MCF 10A (cell line): Measurements from ENCODE around the gene ZC3H7B.

GRCh38 chr22:40175460-40176205, 2.1 kb upstream of the TNRC6B start:
- PRO-cap = no peak
- RRBS = no CpG with 5 or more reads among the region's 9 CpGs

GRCh38 chr22:40178165-40178963, 639 bp downstream of the TNRC6B start:
- PRO-cap = bidirectional peak, plus-strand start at chr22:40178540, minus-strand start at chr22:40178246; bidirectional peak, plus-strand start at chr22:40178841, minus-strand start at chr22:40178808
- RRBS = no CpG with 5 or more reads among the region's 18 CpGs

GRCh38 chr22:40266470-40267032, 79.7 kb upstream of the ADSL start:
- PRO-cap = no peak
- RRBS = no CpG with 5 or more reads among the region's 13 CpGs

DNA sequence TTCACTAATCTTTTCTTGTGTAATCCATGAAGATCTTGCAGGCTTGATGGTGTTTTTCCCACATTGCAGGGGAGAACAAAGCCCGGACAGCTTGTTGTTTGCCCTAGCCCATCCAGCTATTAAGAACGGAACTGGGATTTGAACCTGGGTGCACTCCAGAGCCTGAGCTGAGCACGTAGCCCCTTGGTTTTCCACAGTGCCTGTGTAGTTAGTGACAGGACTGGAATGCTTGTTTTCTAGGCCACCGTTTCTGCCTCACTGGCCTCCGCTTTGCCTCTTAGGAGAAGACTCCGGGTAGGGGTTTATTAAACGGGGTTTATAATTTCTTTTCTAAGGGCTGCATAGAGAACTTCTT, 736 bp downstream of the ADSL start:
- PRO-cap = no peak
- RRBS = no CpG with 5 or more reads among the region's 7 CpGs

- PRO-cap = no peak
- RRBS = no CpG with 5 or more reads among the region's 2 CpGs
Measured at GRCh38 chr22:41001696-41001992, 50.5 kb downstream of the RBX1 start.

DNA sequence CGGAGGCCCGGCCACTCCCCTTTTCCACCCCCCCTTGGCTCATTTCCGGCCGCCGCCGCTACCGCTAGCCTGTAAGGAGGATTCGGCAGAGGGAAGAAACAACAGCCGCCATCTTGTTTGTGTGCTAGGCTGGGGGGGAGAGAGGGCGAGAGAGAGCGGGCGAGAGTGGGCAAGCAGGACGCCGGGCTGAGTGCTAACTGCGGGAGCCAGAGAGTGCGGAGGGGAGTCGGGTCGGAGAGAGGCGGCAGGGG, 793 bp upstream of the EP300 start:
- PRO-cap = bidirectional peak, plus-strand start at position 42 of the sequence, minus-strand start outside the sequence
- RRBS = 1% methylated on average over 5 of the region's 19 CpGs

- PRO-cap = no peak
- RRBS = no CpG with 5 or more reads among the region's 2 CpGs
Measured at GRCh38 chr22:41170265-41170650, 34.9 kb upstream of the L3MBTL2 start.

DNA sequence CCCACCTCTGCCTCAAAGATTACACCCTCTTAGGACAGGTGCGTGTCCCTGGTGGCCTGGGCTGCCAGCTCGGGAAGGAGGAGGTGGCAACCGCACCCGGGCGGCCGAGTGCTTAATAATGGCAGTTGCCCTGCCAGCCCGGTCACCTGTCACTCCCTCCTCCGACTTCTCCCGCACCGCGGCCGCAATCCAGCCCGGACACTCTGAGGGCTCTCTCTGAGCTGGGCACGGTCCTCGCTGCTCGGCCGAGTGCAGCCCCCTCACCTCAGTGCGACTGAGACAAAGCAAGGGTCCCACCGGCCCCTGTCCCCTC, 8.2 kb upstream of the L3MBTL2 start:
- PRO-cap = no peak
- RRBS = 30% methylated on average over 9 of the region's 19 CpGs

GRCh38 chr22:41229946-41230514, 10.7 kb downstream of the CHADL start:
- PRO-cap = no peak
- RRBS = no CpG with 5 or more reads among the region's 17 CpGs

DNA sequence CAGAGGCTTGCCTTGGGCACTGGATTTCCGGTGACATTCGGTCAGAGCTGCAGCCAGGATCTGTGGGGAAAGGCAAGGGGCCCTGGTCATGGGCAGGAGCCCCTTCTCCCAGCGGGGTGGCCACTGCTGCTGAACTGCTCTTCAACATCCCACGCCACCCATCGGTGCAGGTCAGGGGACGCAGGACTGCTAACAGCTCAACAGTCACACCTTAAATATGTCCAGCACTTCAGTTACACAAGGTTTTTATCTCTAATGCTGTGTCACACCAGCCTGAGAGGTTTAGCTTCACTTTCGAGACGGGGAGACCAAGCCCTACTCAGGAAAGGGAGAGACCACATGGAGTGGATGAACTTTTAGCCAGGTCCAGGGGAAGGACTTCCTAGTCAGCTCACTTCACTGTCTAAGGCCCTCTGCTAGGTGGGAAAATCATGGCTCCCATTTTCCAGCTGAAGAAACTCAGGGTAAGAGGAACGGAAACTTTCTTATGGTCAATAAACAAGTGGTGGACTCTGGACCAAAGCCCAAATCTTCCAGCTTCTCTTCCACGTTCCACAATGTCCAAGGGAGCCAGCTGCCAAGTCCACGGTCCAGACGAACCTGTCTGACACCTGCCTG, 20.9 kb upstream of the CHADL start:
- PRO-cap = no peak
- RRBS = no CpG with 5 or more reads among the region's 12 CpGs

DNA sequence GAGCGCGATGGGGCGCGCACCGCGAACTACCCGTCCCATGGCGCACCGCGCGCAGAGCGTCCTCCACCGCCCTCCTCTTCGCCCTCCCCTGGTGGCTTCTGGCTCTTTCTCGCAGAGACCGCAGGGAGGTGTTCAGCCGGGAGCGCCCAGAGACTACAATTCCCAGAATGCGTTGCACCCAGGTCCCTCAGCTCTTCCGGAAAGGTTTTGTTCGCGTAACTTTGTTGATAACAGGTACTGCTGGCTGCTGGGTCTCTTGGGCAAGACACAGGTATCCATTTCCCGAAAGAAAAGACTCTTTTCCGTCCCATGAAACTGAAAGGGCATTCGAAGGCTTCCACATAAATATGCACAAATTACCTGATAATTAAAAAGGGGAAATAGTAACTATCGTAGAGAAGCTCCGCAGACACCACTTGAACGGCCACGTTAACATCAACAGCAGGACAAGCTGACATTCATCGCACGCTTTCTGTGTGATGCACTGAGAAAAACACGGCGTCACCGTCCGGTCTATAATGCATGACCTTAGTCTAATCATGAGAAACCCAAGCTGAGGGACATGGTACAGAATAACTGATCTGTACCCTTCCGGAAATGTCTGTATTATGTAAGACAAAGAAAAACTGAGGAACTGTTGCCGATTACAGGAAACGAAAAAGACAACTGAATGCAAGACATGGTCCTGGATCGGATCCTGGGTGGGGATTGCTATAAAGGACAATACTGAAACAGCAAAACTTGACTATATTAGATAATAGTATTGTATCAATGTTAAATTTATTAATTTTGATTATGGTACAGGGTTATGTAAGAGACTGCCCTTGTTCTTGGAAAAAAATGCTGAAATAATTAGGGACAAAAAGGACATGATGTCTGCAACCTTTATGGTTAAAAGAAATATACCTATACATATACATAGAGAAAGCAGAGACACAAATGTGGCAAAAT, 612 bp upstream of the RANGAP1 start:
- PRO-cap = bidirectional peak, plus-strand start at position 237 of the sequence, minus-strand start outside the sequence
- RRBS = under 1% methylated on average over 5 of the region's 39 CpGs

DNA sequence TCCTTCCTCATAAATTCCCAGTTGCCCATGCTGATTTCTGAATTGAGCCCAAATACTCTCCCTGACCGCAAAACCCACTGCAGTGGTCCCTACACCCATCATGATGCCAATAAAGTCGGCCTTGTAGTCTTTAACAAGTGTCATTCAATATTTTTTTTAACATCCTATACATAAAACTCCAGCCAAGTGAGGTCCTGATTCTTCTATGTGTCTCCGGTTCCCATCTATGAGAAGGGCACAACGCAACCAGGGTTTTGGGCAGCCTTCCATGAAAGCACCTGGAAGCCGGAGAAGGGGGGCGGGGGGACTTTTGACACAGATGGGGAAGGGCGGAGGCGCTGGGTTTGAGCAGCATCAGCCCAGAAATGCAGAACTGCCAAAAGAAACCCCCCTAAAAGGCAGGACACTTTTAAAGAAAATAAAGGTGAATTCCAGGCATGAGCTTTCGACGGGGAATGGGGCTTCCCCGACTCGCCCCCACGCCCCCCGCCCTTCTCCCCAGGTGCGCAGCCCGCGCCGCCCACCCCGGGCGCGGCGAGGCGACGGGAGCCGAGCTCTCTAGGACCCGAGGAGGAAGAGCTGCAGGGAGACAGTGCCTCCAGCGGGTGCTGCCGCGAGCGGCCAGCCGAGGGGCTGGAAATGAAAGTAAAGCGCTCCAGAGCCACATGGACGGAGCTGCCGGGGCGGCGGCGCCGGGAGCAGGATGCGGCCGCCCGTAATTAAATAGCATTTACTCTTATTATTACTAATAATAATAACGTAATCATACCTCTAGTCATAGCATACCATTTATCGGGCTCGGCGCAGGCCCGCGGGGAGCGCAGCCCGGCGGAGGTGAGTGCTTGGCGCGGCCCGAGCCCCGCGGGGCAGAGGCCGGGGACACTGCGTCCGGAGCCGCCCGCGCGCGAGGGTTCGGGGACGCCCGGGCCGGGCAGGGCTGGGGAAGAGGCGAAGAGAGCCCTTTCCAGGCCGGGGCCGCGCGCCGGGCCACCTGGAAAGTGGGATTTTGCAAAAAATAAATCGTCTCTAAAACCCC, at the start of gene ZC3H7B:
Gene ZC3H7B, plus strand, starts transcription at position 587 of the 1,036 bp plus-strand sequence.
- PRO-cap = bidirectional peak, plus-strand start at position 666 of the sequence, minus-strand start at position 594 of the sequence; bidirectional peak, plus-strand start at position 869 of the sequence, minus-strand start at position 867 of the sequence
- RRBS = under 1% methylated on average over 11 of the region's 74 CpGs

- PRO-cap = no peak
- RRBS = under 1% methylated on average over 1 of the region's 25 CpGs
Measured at GRCh38 chr22:41444827-41445705, 1.5 kb downstream of the TOB2 start.

GRCh38 chr22:41511504-41512093, 32.7 kb downstream of the POLR3H start:
- PRO-cap = no peak
- RRBS = no CpG with 5 or more reads among the region's 3 CpGs

DNA sequence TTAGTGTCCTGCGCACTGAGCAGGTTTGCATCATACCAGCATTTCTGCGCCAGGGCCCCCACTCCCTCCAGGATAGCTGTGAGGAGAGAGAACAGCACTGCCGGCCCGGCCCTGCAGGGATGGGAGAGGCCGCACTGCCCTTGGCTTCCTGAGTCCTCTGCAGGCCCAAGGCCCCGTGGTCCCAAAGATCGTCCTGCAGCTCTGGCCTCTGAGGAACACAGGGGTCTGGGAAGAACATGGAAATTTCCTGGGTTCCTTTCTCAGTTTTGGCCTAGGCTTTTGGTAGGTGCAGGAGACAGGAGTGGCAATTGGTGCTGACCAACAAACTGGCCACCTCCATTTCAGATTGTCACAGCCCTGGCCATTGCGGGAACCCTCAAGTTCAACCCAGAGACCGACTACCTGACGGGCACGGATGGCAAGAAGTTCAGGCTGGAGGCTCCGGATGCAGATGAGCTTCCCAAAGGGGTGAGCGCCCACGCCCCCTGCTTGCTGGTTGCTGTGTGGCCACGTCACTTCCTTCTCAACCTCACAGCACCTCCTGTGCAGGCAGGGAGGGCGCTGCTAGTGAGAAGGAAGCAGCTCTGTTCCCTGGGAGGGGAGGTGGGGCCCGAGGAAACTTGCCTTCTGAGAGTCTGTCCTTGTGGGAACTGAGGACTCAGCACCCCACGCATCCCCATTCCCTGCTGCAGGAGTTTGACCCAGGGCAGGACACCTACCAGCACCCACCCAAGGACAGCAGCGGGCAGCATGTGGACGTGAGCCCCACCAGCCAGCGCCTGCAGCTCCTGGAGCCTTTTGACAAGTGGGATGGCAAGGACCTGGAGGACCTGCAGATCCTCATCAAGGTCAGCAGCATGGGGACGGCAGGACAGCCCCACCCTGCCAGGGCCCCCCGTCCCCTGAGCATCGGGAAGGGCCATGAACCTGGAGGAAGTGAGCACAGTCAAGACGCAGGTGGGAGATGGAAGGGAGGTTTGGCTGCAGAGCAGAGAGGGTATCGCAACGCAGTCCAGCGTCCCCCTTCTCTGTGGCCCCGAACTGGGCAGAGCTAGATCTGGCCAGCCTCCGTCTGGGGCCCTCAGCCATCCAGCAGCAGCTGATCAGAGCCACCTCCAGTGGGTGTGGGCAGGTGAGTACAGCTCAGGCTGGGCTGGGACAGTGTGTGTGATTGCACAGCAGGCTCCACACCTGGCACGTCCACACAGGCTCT, 19.4 kb downstream of the POLR3H start:
- PRO-cap = no peak
- RRBS = no CpG with 5 or more reads among the region's 31 CpGs

- PRO-cap = no peak
- RRBS = no CpG with 5 or more reads among the region's 26 CpGs
Measured at GRCh38 chr22:41557160-41558222, 3.3 kb upstream of the CSDC2 start.

GRCh38 chr22:41589166-41589667, 423 bp downstream of the PMM1 start:
- PRO-cap = bidirectional peak, plus-strand start at chr22:41589496, minus-strand start at chr22:41589480
- RRBS = 1% methylated on average over 4 of the region's 27 CpGs

- PRO-cap = no peak
- RRBS = no CpG with 5 or more reads among the region's 4 CpGs
Measured at GRCh38 chr22:41752020-41752808, 48.3 kb upstream of the CCDC134 start.

GRCh38 chr22:41845597-41846373, 12.9 kb downstream of the SREBF2 start:
- PRO-cap = no peak
- RRBS = no CpG with 5 or more reads among the region's 4 CpGs

DNA sequence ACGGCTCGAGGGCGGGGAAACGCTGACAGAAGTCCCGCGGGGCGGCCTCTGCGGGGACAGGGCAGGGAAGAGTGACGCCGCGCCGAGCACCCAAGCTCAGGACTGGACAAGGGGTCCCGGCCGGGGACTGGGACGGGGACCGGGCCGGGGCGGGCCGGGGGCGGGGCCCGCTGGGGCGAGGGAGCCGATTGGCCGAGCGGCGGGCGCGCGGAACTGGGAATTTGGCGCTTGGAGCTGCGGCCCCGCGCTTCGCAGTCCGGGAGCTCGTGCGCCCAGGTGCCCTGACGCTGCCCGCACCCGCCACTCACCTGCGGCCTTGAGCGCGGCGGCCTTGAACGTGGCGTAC, 4.8 kb downstream of the SHISA8 start:
- PRO-cap = no peak
- RRBS = 33% methylated on average over 11 of the region's 46 CpGs